Umbilical cord (tissue), 2 donors: ENCODE measurements around a stretch of chr22.

GRCh38 chr22:11065895-11066599 lies 4461.9 kb upstream of the OR11H1 start:
- RAMPAGE, long total RNA: no peak

DNA sequence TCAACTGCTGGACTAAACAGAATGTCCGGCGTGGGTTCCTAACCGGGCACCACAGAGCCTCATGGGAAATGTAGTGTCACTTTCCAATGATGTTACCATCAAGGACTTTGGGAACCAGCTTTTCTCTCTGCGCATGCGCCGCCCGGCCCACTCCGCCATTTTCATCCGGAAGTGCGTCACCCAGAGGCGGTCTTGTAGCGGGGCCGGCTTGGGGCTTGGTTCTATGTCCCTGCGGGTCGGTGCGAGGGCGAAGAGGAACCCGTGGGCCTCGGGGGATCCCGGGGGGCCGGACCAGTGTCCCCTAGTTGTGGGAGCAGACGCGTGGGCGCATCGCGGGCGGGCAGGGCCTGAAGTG lies 3430.3 kb upstream of the OR11H1 start:
- RAMPAGE, long total RNA: no peak

GRCh38 chr22:16601605-16602786 lies 9.4 kb upstream of the CCT8L2 start:
- RAMPAGE, long total RNA: no peak

DNA sequence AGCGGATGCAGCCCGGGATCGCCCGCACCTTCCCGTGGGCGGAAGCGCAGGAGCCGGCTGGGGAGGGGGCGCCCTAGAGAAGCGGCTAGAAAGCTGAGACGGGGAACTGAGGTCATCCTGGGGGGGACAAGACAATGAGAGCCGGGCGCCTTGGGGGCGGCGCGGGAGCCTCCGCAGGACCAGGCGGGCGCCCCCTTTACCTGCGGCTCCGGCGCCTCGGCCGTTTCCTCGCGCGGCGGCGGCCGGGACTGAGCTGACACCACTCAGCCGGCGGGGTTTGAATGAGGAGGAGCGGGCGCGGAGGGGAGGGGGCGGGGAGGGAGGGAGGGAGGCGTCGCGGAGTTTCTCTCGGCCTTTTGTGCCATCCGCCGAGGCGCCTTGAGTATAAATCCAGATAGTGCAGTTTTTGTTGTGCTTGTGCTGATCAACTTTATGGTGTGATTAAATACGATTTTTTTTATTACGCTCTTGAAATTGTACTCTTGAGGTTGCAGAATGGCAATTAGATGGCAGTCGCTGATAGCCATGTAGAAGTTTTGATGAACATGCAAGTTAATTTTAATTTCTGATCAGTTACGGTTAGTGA lies 17.4 kb upstream of the CCT8L2 start:
- RAMPAGE, long total RNA: no peak

DNA sequence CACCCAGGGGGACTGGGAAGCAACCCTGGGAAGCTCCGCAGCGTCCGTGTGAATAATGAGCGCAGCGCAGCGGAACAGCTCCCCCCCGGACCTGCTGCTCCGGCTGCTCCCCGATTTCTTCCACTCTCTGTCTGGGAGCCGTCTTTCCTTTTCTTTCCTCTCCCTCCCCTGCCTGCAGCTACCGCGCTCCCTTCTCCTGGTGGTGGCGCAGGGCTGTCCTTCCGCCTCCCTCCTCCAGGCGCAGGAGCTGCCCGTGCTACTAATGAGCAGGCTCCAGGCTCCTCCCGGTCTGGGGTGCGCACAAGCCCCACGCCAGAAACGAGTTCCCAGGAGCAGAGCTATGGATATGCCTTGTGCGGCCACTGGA lies 107.3 kb downstream of the XKR3 start:
- RAMPAGE, long total RNA: no peak

DNA sequence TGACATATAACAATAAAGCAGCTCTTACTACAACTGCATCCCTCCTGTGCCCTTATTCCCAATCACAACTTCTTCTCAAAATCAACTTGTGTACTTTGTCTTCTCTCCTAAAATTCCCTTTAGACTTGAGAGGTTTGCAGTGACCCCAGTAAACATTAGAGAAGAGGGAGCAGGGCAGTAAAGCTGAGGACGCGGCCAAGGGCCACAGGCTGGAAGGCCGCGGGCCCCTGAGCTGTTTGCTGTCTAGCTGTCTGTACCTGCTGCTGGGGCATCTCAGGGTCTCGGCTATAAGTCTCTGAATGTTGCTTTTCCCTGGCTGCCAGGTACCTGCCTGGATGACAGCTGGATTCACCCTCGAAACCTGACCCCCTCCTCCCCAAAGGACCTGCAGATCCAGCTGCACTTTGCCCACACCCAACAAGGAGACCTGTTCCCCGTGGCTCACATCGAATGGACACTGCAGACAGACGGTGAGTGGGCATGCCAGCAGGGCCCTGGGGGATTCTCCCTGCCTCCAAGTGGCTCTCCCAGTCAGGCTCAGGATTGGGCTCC lies 12.8 kb downstream of the IL17RA start:
- RAMPAGE, long total RNA: no peak

GRCh38 chr22:17159532-17160206 lies 592 bp upstream of the HDHD5 start:
- RAMPAGE, long total RNA: no peak

- RAMPAGE, long total RNA: no peak
Measured at GRCh38 chr22:17230053-17230723, 11.0 kb upstream of the ADA2 start.

DNA sequence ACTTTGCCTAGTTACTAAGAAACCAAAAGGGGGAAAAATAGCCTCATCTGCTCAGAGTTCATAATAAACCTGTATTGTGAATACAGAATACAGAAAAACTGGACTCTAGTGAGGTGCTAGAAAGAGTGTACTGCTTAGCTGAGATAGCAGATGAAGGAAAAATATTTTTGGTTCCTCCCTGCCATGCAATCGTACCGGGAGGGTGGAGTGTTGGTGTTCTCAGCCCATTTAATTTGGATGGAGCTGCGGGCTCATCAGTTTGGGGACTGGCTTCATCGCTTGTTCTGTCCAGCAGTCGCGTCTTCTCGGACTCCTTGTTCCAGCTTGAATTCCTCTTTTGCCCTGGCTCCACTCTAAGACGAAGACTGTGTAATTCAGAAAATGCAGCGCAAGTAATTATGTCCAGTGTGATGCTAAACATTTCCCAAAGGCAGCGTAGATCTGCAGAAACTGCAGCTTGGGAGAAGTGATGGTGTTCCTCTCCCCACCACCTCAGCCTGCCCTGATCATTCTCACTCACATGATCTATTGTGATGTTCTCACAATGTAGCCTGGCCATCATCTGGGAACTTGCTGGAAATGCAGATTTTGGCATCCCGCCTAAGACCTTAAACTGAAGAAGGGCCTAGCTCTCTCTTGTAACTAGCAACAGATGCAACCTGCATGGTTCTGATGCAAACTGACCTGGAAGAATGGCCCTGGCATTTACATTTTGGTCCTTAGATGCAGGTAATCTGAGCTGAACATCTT lies 626 bp downstream of the SLC25A18 start:
- RAMPAGE, long total RNA: no peak

DNA sequence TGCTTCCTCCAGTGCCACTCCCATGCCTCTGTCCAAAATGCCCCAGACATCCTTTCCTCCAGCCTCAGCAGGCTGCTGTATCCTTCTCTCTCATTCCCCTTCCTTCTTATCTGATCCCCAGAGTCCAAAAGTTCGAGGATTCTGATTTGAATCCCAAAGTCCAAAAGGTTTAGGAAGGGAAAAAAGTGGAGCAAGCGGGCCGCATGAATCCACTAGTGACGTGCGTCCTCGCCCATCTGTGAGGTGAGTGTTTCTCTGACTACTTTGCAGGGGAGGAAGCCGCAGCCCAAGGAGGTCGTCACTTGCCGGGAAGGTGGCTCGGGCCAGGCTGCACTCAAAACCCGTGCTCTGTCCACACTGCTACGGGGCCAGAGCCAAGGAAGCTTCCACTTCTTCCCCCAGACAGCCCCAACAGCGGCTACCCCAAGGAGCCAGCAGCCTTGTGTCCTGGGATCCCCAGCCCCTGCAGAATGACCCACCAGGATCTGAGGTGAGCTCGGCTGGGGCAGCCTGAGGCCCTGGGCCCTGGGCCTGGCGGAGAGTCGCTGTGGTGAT lies 16.3 kb downstream of the SLC25A18 start:
- RAMPAGE, long total RNA: no peak

DNA sequence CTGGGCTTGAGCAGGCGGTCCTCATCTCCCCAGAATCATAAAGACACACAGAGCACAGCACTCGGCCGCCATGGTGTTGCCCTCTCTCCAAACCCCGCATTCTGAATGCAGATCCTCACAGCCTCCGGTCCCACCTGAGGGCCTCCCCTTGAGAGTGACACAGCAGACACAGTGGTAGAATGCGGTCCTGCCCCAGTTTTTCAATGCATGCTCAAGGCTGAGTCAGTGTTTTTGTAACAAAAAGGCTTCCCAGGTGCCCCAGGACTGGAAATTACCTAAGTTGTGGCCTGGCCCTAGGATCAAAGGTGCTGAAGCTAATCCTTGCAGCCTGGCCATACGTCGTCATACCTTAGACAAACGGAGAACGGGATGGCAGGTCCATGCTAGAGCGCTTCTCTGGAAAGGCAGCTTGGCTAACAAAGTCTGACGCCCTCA lies 30.4 kb upstream of the BID start:
- RAMPAGE, long total RNA: no peak

DNA sequence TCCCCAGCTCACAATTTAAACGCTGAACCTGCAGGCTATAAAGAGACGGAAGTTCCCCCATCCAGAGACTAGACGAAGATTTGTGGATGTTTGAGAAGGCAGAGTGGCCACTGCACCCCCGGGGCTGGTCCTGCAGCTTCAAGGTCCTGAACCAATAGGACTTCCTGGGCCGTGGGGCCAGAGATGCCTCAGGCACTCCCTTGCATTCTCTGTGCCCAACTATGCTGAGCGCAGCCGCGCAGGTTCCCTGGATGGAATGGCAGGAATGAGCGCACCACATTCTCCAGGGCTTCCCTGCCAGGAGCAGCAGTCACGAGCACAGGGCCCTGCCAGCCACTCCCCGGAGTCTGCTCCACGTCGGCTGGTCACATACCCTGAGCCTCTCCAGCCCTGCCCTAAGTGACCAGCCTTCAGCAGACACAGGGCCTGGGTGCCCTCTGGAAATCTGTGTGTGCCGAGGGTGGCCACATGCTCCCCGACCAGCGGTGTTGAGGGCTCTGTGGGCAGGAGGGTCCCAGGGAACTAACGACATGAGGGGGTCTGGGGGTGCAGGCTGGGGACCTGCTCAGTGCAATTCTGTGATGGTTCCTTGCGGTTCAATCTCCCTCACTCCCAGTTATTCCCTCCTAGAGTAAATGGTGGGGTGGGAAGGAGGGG lies 33.8 kb upstream of the BID start:
- RAMPAGE, long total RNA: no peak

GRCh38 chr22:17838331-17838890 lies 64.1 kb upstream of the BID start:
- RAMPAGE, long total RNA: no peak

GRCh38 chr22:17865754-17866823 lies 91.8 kb upstream of the BID start:
- RAMPAGE, long total RNA: no peak

- RAMPAGE, long total RNA: no peak
Measured at GRCh38 chr22:17917637-17918208, 106.6 kb downstream of the MICAL3 start.

GRCh38 chr22:18032336-18033067 lies 8.1 kb upstream of the MICAL3 start:
- RAMPAGE, long total RNA: no peak

DNA sequence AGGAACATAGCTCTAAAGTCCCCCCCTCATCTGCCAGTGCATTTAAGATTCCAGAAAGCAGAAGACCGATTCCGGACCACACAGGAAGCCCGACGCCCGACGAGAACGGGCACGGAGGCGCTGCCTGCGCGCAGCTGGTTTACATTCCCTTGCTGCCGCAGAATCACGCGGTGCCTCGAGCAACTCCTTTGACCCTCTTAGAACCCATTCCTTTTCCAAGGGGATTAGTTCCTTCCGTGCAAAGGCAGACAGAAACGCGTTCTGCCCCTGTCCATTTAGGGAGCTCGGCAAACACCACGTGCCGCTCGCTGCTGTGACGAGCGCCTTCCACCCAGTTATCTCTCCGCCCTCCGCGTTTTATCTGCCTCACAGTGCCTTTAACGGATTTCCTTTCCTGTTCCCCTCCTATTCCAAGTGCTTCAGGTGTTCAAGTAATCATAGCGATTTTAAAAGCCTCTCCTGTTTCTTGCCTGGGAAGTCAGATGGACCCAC lies 24.1 kb upstream of the MICAL3 start:
- RAMPAGE, long total RNA: no peak

- RAMPAGE, long total RNA: no peak
Measured at GRCh38 chr22:18055824-18056721, 21.7 kb upstream of the PEX26 start.

DNA sequence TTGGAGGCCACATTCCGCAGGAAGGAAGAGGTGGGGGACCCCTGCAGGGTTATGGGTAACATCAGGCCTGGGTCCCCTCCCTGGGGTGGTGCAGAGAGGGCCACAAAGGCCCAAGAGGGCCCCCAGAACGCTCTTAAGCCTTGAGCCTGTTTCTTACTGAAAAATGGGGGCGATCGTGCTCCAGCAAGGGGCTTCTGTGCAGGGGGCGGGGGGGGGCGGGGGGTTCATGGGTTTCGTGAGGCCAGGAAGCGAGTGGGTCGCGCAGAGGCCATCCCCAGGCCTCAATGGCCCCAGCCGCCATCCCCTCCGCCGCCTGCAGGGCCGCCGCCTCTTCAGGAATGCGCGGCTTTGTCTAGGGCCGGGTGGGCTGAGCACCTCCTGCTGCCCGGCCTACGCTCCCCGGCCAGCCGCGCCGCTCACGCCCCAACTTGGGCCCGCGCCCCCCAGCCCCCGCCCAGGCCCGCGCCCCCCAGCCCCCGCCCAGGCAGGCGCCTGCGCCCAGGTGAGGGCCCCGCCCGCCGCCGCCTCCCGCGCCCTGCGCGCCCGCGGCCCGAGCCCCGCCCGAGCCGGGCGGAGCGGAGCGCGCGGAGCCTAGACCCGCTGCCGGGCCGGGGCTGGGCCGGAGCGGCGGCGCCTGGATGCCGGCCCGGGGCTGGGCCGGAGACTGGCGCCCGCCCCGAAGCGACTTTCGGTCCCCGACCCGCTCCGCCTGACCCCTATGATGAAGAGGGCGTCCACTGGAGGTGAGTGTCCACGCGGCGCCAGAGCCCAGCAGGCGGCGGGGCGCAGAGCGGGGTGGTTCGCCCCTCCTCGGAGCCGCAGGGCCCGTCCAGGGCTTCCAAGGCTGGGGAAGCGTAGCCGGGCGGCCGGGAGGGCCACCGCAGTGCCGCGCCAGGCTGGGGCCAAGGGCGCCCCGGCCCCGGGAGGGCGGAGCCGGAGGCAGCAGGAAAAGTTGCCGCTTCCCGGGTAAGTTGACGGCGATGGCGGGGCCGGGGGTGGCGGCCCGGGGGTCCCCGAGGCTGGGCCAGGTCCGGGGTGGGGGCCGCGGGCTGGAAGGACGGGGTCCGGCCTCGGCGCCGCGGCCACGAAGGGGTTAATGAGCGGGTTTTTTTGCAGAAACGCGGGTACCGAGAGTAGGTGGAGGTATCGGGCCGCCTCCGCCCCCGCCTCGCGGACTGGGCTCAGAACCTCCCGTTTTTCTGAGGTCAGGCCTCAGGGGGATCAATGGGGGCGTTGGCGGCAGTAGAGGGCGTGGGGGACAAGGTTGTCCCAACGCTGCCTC lies 34.3 kb upstream of the PRODH start:
- RAMPAGE, long total RNA: no peak

DNA sequence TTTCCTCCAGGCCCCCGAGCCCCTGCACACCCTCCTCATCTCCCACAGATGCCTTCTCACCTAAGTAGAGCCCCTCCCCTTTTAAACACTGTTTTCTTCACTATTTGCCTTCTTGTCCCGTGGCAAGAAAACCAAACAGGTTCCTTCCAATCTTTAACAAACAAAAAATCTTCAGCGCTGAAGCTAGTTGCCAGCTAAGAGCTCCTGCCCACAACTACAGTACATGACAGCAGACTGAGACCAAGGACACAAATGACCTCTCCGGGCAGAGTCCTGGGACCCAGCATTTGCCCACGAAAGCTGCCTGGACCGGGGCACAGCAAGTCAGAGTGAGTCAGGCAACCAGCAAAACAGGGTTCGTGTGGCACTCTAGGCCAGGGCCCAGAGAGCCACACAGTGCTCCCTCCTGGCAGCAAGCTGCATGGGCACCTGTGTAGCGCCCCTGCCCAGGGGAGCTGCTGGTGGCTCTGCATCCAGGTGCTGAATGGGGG lies 63.7 kb downstream of the DGCR2 start:
- RAMPAGE, long total RNA: no peak